Peritoneum (tissue), 1 donor: ENCODE data around the genes IRF6 and RCOR3.

GRCh38 chr1:209805009-209805887 is 694 bp downstream of the IRF6 start:
- PRO-cap = no peak

DNA sequence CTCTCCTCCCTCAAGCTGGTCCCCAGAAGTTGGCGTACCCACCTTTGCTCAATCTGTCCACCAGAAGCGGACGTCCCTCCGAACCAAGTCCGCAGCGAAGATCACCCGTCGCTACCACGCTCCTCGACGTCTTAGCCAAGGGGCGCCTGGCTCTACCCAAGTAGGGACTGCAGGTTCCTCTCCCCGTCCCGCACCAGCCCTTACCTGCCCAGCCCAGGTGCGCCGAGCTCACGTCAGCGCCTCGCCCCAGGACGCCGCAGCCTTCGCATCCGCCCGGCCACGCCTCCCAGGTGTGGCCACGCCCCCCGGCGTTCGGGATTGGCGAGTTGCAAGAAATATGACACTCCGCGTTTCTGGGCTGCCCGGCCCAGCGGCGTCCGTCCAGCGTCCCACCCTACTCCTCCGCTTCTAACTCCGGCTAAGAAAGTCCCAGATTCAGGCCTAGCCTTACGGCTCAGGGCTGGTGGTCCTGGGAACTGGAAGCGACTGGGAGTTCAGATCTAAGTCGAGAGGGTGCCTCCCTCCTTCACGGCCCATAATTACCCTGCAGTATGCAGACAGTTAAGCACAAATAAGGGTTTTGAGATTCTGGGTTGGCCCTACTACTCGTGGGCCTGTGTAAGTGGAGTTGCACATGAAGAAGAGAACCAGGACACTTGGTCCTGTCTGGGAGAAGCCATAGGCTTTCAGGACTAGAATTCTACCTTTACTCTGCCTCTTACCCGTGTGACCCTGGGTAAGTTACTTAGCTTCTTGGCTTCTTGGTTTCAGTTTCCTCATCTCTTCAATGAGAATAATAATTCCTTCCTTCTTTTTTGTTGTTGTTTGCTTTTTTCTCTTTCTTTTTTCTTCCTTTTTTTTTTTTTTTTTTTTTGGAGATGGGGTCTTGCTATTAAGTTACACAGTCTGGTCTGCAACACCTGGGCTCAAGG is at the start of gene IRF6:
Gene IRF6, minus strand, starts transcription at position 238 of the 932 bp plus-strand sequence.
- PRO-cap = no peak

- PRO-cap = no peak
Measured at GRCh38 chr1:210070017-210070216, 131.9 kb downstream of the SYT14 start.

- PRO-cap = no peak
Measured at GRCh38 chr1:210236850-210237938, 4.6 kb downstream of the SERTAD4 start.

- PRO-cap = no peak
Measured at GRCh38 chr1:210251039-210252352, 18.9 kb downstream of the SERTAD4 start.

DNA sequence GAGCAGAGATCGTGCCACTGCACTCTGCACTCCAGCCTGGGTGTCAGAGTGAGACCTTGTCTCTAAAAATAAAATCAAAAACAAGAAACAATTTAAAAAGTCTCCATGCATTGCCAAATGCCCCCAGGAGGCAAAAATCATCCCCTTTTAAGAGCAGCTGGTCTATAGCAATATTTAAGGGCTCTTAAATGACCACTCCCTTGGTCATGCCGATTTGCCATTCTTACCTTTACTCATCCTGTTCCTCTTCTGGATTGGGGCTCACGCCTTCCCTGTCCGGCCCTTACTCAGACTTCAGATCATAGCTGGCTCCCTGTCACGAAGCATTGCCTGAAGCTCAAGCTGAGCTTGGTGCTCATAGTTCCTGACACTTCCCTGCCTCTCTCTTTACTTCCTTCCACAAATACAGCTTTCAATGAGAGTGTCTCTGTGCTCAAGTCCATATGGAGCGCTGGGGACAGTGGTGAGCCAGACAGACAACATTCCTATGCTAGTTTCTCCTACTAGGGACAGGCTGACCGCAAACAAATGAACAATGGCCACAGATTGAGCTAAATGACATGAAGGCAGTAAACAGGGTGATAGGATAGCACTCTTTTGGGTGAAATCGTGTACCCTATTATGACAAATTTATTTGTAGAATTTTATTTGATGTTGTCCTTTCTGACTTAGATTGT is 38.0 kb downstream of the HHAT start:
- PRO-cap = no peak

DNA sequence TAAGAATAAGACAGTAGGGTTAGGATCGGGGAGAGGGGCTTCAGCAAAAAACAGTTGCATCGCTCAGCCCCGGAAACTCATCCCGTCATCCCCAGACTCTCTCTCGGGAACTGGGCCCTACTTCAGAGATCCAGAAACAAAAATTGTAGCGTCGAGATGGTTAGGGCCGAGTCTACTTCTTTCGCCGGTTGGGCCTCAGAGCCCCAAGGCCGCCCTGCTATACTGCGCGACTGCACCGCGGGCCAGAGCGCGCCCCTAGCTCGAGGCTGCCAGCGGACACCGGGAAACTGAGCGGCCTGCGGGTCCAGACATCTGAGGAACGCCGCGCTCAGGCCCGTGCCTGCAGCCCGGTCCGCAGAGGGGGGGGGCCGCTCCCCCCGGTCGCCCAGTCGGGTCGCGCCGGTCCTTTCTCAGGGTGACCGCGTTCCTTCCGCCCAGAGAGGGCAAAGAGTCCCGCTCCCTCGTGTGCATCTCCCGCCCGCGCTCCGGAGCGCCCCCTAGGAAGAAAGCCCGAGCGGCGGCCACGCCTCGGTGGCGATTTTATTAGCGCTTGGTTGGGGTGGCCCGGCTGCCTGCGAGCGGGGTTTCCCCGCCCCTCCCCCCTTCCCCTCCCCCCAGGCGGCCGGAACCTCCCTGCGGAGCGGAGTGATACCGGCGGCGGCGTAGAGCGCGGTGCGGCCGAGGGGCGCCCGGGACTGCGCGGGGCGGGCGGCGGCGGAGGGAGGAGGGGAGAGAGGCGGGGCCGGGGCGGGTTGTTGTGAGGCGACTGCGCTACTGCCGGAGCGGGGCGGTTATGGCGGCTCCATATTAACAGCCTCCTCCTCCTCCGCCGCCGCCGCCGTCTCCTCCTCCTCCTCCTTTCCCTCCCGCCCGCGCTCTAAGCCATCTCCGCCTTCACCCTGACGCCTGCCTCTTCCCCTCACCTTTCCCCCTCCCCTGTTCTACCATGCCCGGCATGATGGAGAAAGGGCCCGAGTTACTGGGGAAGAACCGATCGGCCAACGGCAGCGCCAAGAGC is at the start of gene RCOR3:
Gene RCOR3, plus strand, starts transcription at position 752 of the 1,018 bp plus-strand sequence.
- PRO-cap = bidirectional peak, plus-strand start at position 670 of the sequence, minus-strand start at position 383 of the sequence

- PRO-cap = no peak
Measured at GRCh38 chr1:211271165-211271922, 12.2 kb downstream of the RCOR3 start.

- PRO-cap = no peak
Measured at GRCh38 chr1:211312570-211312946, 14.1 kb upstream of the TRAF5 start.

DNA sequence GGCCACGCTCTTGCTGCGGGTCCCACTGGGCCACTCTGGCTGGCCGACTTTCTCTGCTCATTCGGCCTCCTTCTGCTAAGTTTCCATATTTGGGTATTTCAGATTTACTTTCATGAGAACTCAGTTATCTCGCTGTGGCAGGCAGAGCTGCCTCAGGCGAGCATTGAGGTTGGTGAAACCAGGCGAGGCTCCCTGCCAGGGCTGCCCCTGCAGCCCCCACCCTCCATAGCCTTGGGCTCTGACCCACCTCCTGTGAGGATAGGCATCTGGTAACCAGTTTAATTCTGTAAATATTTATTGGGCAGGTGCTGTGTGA is 957 bp downstream of the TRAF5 start:
- PRO-cap = no peak

DNA sequence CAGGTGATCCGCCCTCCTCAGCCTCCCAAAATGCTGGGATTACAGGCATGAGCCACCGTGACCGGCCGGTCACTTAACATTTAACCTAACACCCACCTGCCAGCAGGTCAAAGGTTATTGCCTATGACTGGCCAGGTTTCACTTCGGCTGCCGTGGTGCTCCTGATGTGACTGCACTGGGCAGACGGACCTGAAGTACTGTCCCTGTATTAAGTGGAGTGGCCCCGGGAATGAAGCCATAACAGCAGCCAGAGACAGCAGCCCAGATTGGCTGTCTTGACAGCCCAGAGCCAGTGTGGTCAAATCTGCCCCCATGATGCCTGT is 24.4 kb upstream of the RD3 start:
- PRO-cap = no peak

GRCh38 chr1:211521239-211521982 is 29.4 kb upstream of the RD3 start:
- PRO-cap = no peak

DNA sequence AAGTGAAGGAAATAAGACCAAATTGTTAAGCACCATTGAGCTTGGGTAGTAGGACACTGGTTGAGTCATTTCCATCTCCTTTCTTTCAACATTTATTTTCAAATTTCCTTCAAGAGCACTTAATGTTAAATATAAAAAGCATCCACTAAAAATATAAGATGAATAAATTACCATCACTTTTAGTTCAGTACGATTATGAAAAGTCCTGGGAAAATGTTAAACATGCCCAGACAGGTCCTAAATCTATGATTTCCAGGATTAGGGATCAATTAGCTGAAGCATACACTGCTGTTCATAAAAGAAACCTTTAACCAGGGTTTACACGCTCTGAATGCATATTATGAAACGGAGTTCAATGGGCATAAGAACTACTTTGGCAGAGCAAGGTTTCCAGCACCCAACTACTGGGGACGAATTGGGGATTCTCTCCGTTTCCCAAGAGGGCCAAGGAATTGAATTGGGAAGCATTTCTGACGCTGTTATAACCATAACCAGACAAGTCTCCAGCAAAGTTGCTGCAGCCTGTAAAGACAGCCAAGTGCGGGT is 1.7 kb downstream of the SLC30A1 start:
- PRO-cap = no peak

DNA sequence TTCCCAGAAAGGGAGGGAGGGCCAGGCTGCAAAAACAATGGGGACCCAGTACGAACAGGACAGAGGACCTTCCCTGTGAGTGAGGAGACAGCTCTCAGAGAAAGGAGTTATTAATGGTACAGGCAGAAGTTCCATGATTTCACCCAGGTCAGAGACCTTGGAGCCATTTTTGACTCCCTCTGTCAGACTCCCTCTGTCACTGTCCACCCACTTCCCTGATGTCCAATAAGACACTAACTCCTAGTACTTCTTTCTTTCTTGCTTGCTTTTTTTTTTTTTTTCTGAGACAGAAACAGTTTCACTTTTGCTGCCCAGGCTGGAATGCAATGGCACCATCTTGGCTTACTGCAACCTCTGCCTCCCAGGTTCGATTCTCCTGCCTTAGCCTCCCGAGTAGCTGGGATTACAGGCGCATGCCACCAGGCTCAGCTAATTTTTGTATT is 28.5 kb upstream of the SLC30A1 start:
- PRO-cap = no peak

- PRO-cap = no peak
Measured at GRCh38 chr1:211639469-211640009, 35.9 kb downstream of the NEK2 start.

GRCh38 chr1:211746777-211747187 is 71.4 kb upstream of the NEK2 start:
- PRO-cap = no peak

- PRO-cap = no peak
Measured at GRCh38 chr1:212074797-212075383, 39.3 kb downstream of the DTL start.

DNA sequence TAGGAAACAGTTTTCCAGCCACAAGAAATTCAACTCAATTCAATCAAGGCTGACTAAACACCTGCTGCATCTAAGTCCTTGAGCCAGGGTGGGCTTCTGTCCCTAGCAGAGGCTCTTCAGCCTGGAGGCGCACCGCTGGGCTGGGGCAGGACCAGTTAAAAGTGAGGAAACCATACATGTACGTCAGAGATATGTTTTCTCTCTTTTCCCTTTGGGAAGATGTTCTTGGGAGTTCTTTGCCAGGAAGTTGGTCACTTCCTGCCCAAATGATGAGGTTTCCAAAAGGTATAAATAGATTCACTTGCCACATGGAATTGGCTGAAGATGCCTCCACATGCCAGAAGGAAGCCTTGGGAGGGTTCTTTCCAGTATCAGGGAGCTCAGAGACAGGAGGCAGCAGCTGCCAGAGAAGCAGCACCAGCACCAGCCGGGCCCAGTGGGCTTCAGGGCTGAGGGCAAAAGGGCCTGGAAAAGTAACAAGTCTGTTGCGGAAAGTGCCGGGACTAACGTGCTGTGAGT is 97.3 kb upstream of the PPP2R5A start:
- PRO-cap = no peak

- PRO-cap = no peak
Measured at GRCh38 chr1:212189259-212189913, 95.8 kb upstream of the PPP2R5A start.

DNA sequence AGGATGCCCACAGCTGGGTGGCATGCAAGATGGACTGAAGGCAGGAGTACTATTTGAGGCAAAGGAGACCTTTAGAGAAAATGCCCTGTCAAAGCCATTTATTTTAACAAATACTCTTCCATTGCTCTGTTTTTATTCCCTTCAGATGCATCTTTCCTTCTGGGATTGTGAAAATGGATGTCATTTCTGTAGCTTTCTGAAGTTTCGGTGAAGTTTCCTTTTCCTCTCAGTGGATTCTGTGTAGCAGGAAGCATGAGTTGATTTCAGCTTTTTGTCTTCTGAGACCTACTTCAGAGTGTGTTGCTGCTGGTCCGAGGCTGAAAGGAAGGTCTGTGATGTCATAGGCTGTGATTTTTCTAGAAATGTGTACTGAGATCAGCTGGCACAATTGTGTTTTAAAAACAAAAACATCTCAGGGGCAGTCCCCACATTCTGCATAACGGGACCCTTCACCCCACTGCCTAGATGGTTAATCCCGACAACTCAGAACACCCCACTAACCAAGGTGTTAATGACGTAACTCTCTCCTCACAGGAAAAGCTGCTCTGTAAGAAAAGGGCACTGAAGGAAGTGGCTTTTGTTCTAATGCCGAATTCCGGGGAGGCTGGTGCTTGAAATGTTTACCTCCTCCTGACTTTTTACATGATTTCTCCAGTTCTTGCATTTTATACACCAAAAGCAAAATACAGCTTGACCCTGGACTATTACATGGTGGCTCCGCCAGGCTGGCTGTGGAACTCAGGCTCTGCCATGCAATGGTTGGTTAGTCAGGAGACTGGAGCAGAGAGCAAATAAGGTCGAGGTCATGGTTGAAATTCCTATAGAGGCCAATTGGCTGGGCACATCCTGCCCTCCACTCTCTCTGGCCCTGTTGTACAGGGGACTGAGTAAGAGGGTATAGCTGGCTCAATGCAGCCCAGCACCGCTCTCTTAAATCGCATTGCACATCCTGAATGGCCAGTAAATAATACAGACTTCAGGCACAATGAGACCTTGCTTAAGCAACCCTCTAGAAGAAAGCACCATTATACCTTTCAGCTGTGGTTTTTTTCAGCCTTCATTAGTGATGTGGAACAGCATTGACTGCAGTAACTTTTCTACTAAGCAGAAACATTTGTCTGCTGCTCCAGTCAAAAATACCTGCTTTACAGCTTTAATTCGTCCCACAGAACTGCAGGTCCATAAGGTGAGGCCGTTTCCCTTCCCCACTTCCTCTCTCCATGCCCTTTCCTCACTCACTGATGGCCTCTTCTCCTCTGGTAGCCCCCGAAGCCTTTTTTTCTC is 59.6 kb upstream of the PPP2R5A start:
- PRO-cap = no peak